Right common carotid artery plus branches (tissue), 1 donor: Measurements from ENCODE around the genes PAPLN and ACOT2.

DNA sequence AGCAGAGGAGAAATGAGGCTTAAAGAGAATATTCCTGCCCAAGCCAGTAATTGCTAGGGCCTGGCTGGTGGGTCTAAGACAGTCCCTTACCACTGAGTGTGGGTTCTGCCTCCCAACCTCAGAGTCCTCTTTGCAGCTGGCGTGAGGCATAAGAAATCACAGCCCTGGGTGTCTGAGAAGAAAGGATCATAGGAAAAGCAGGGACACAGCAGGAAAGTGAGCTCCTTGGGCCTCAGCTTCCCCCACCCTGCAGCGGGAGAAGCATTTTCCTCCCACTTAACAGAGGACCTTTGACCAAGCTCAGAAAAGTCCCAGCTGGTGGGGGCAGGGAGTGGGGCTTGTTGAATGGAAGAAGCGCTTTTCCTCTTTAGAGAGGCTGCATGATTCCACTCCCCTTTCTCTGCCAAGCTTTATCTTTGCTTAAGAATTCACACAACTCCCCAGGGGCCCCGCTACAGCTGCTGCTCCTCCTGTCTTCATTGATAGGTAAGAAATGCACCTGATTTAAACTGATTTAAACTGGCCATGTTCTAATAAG, 1.9 kb upstream of the PAPLN start:
- PRO-cap = no peak

- PRO-cap = unidirectional peak, plus-strand start at chr14:73237506
Observed at GRCh38 chr14:73237019-73237654, at the start of gene PAPLN. Gene PAPLN (plus strand): TSS chr14:73237506.

- PRO-cap = no peak
Observed at GRCh38 chr14:73241478-73241931, 4.2 kb downstream of the PAPLN start.

DNA sequence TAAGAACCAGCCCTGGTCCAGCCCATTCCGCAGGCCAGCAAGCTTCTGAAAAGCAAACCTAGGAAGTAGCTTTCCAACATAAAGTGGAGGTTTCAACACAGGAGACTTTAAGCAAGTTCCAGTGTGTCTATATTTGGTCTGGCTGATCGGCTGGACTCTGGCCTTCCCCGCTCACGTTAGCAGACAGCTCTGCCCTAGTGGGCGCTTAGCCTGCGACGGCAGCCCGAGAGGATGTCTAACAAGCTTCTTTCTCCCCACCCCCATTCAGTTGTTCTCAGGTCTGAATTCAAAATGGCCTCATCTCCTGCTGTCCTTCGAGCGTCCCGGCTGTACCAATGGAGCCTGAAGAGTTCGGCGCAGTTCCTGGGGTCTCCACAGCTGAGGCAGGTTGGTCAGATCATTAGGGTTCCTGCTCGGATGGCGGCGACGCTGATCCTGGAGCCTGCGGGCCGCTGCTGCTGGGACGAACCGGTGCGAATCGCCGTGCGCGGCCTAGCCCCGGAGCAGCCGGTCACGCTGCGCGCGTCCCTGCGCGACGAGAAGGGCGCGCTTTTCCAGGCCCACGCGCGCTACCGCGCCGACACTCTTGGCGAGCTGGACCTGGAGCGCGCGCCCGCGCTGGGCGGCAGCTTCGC, at the start of gene ACOT2:
Gene ACOT2 (plus strand): TSS at position 204 of the 635 bp plus-strand sequence.
- PRO-cap = bidirectional peak, plus-strand start at position 300 of the sequence, minus-strand start at position 54 of the sequence; bidirectional peak, plus-strand start at position 580 of the sequence, minus-strand start at position 450 of the sequence

- PRO-cap = no peak
Observed at GRCh38 chr14:73717061-73717653, 3.0 kb upstream of the PNMA1 start.

GRCh38 chr14:73721318-73721778, 7.2 kb upstream of the PNMA1 start:
- PRO-cap = no peak

GRCh38 chr14:73725145-73725386, 10.9 kb upstream of the PNMA1 start:
- PRO-cap = no peak

DNA sequence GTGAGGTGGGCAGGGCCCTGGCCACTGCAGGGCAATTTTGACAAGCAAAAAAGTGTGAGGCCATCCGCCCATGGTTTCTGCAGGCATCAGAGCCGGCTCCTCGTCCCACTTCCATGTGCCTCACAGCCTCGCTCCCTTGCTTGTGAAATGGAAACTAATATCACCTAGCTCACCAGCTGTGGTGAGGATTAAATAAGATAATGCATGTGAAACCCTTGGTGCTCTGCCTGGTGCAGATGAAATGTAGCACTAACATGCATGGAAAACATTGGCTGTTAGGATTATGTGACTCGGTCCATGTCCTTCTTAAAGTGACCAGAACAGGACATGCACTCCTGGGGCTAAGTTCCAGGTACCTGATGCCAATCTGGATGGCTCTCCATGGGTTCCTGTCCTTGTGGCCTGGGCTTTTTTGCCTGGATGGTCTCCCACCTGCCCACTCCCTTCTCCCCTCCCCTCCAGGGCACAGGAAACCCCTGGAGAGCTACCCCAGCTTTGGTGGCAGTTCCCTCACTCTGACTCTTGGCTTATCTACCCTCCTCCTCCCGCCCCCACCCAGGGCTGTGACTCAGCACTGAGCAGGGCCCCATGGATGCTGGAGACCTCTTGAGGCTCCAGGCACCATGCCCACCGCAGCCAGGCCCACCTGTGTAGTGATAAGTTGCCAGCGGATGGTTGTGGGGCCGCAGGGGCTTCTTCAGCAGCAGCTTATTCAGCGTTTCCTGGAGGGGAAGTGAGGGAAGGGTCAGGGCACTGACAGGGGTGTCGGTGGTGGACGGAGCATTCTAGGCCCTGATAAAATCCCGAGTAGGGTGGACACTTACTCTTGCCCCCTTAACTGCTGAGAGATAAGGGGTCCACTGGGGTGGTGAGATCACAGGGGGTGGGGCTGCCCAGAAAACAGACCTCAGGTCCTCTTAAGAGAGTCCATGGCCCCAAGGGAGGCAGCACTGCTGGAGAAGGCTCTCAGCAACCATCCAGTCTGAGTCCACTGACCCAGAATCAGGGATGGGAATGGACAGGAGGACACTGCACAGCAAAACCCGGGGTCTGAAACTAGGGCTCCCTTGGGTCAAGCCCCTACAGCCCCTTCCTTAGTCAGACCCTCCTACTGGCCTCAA, 11.6 kb upstream of the PNMA1 start:
- PRO-cap = no peak

DNA sequence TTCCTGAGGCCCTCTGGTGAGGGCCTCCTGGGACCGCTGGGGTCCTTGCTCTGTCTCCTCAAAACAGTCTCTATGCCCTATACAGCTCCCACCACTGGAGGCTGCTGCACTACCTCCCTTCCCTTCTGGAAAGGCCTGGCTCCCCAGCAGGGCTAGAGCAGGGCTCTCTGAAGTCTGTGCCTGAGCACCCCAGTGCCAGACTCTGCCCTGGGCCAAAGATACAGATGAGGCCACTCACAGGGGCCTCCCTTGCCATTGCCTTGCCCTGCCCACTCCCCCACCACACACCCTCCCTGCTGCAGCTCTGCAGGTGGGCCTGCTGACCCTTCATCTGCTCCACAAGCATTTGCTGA, 13.6 kb downstream of the MIDEAS start:
- PRO-cap = no peak

DNA sequence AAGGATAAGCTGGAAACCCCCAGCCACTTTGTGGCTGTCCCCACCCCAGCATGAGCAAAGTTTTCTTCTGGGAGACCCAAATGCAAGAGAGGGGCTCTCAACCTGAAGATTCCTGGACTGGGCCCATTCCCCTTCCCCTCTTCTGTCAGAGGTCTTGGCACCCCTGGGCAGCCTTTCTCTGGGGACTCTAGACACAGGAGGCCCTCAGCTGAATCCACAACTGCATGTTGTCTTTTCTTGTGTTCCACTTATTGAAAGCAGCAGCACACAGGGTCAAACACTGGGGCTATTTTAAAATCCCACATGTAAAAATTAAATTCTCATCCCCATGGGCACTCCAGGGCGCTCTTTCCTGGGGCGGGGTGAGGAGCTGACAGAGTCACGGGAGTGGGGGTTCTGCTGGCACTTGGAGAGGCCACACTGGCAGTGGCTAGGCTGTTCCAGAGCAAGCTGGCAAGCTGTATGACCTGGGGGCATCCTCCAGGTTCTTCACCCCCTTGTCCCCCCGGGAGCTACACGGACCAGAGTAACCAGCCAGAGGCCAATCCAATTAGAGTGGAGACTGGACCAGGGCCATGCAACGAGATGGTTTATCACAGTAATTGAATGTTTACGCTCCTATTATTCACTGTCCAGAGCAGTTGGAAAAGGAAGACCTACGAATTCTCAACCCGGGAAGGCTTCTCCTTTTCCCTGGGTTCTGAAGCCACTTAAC, 2.4 kb downstream of the MIDEAS start:
- PRO-cap = no peak

DNA sequence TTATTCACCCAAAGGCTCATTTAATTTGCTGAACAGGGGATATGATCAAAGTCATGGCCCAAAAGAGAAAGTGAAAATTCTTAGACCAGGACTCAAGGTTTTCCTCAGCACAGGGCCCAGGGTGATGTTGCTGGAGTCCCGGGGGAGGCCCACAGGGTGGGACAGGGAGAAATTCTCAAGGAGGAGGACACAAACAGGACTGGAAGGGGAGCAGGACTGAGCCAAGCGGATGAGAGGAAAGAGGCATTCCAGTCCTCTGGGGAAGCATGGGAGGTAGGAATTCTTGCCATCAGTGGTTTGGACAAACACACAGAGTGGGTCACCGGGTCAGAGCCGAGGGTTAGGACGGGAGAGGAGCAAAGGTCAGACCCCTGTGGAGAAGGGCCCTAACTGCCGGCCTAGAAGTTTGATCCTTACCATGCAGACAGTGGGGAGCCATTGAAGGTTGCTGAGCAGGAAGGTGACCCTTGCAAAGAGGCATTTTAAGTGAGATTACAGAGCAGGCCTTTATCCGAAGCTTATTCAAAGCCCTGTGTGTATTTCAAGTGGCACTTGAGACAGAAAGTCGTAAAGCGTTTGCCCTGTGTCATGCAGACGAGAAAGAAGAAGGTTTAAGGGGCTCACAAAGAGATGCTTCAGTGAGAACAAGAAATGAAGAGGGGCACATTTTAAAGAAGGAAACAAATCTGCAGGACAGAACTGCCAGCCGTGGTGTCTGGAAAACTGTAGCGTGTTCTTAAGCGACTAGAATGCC, 23.2 kb upstream of the MIDEAS start:
- PRO-cap = no peak

- PRO-cap = no peak
Observed at GRCh38 chr14:73788913-73789341, 28.8 kb upstream of the MIDEAS start.

DNA sequence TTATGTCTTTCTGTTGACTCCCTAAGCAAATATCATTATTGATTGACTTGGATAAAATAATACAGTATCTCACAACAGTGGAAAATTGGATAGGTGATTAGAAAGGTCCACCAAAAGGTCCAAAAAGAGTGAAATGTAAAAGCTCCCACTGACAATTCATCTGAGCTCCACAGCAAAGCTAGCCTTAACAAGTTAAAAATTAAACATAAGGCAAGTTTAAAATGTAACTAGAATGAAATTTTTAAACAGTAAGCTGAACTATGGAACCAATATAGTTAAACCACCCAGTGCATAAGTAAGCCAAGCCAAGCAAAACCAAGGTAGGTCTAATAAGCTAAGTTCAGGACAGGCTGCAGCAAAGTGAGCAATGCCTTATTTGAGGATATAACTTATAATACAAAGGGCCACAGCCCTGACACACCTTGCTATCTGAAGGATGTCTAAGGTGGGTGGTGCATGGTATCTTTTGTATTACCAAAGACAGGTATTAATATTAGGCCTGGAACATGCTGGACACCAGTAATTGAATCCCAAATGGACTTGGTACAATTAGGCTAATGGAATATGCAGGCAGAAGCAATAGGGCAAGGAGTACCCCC, 21.7 kb downstream of the ENTPD5 start:
- PRO-cap = no peak

DNA sequence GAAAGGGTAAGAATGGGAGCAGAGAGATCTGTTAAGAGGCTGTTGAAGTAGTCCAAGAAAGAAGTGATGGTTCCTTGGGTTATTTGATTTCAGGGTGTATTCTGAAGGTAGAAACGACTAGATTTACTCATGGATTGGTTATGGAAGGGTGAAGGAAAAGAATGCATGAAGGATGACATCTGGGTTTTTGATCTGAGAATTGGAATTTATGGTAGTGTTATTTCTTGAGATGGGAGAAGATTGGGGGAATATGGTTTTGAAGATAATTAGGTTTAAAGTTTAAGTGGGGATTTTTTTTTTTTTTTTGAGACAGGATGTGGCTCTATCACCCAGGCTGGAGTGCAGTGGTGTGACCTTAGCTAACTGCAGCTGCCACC, 4.3 kb downstream of the LIN52 start:
- PRO-cap = no peak

GRCh38 chr14:74402726-74403306, 23.2 kb downstream of the SYNDIG1L start:
- PRO-cap = no peak

DNA sequence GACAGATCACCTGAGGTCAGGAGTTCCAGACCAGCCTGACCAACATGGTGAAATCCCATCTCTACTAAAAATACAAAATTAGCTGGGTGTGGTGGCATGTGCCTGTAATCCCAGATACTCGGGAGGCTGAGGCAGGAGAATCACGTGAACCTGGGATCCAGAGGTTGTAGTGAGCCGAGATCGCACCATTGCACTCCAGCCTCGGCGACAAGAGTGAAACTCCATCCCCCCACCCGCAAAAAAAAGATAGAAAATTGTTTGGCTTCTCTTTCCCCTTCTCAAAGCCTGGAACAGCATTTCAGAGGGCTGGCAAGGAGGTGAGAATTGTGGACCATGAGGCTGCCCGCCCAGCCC, 22.6 kb downstream of the SYNDIG1L start:
- PRO-cap = no peak

- PRO-cap = no peak
Observed at GRCh38 chr14:74495332-74495614, 1.7 kb downstream of the ISCA2 start.

DNA sequence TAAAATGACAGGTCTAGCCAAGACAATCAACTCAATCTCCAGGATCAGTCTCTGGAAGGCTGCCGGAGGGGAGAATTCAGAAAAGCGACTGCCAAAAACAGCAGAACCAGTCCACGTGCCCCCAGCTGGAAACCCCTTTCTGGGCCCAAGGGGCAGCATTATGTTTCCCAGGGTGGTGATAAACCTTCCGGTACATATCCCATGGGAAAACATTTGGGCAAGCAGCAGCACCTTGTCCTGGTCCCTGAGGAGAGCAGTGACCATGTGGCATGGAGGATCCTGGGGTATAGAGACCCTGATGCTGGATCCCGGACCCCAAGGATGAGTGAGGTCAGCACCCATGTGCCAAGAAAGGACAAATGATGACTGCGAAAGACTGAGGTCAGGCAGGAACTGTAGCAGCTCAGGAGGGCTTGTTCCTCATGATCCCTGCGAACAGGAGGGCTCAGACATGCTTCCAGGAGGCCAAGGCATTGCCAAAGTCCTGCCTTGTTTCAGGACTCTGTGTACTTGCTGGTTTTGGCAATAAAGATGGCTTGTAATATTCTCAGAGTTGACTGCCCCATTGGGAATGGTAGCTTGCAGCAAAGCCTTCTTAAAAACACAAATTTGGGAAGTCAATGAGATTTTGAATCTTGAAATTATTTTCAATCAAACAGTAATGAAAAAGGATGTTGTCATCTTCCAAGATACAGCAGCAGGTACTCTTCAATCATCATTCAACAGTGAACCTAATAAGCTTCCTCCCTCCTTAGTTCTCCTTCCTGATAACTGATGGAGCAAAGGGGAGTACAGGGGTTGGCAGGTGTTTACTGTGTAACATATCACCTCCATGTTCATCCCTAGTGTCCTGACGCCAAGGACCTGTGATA, 50.0 kb upstream of the LTBP2 start:
- PRO-cap = no peak

DNA sequence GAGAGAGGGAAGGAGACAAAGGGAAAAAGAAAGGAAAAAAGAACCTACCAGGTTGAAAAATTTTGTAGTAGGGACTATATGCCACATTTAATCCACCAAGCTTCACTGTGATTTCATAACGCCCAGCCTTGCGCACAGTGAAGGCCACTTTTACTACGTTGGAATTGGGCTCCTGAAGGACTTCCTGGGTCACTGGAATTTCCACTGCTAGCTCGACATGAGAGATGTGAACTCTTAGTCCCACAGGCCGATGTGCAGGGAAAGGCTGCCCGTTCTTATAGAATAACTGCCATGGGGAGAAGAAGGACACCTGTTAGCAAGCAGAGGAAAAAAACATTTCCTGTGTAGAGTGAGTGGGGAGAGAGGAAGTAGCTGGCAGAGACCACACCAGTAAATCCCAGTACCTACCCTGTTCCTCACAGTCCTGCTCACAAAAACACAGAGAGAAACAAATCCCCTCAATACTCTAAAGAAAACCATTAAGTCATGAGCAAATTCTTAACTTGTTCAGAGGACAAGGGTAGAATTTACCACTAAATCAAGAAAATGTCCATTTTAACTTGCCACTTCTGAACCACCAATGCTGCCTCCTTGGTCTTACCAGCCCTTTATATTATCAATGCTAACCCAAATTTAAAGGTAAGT, 29.5 kb downstream of the AREL1 start:
- PRO-cap = no peak

GRCh38 chr14:74684480-74684919, 28.4 kb downstream of the AREL1 start:
- PRO-cap = no peak